ENCODE measurements around a stretch of chr10.

GRCh38 chr10:117278725-117279482 lies 38.0 kb downstream of the SLC18A2 start:
- PRO-cap: no peak

DNA sequence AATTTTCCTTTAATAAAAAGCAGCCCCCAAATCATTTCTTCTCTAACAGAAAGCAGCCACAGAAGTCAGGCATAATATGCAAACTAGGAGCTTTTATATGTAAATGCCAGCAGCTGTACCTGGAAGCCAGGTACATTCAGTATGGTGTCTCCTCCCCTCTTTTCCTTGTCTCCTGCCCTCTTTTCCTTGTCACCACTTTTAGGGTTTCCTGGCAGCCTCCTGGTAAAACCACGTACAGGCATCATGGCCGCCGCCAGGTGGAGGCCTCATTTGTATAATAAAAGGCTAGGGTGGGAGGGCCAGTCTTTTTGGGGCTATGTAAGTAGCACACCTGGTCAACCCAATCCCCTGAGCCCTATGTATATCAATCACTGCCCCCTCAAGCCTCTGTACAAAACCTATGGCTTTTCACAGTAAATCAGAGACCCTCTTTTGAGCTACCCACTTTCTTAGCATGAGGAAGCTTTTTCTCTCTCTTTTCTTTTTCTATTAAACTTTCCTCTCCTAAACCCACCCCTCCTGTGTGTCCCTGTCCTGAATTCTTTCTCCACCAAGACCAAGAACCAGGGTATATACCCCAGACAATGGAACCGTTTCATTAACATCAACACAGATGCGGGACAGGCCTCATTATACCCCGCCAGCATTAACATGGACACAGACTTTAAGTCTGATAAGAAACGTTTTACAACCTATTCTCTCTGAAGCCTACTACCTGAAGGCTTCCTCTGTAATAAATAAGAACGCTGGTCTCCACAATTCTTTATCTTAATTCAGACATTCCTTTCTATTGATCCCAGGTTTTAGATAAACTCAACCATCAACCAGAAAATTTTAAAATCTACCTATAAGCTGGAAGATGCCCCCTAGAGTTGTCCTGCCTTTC lies 28.4 kb downstream of the PDZD8 start:
- PRO-cap: no peak

GRCh38 chr10:117361235-117361950 lies 13.8 kb downstream of the PDZD8 start:
- PRO-cap: no peak

DNA sequence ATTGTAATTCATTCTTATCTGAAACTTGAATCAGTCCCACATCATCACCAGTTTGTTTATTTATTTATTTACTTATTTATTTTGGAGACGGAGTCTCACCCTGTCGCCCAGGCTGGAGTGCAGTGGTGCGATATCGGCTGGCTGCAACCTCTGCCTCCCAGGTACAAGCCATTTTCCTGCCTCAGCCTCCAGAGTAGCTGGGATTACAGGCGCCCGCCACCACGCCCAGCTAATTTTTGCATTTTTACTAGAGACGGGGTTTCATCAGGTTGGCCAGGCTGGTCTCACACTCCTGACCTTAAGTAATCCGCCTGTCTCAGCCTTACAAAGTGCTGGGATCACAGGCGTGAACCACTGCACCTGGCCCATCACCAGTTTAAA lies 4.1 kb downstream of the PDZD8 start:
- PRO-cap: no peak

GRCh38 chr10:117531857-117533220 lies 10.2 kb upstream of the EMX2 start:
- PRO-cap: no peak

DNA sequence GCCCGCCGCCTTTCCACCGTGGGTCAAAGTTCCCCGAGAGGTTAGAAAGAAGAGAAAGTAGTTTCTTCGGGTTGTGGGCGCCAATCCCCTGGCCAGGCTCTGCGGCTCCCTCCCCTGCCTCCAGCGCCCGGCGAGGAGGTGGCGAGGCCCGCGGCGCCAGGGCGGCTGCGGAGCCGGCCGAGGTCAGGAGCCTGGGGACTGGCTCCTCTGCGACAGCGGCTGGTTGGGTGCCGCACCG lies 2.6 kb downstream of the EMX2 start:
- PRO-cap: no peak

DNA sequence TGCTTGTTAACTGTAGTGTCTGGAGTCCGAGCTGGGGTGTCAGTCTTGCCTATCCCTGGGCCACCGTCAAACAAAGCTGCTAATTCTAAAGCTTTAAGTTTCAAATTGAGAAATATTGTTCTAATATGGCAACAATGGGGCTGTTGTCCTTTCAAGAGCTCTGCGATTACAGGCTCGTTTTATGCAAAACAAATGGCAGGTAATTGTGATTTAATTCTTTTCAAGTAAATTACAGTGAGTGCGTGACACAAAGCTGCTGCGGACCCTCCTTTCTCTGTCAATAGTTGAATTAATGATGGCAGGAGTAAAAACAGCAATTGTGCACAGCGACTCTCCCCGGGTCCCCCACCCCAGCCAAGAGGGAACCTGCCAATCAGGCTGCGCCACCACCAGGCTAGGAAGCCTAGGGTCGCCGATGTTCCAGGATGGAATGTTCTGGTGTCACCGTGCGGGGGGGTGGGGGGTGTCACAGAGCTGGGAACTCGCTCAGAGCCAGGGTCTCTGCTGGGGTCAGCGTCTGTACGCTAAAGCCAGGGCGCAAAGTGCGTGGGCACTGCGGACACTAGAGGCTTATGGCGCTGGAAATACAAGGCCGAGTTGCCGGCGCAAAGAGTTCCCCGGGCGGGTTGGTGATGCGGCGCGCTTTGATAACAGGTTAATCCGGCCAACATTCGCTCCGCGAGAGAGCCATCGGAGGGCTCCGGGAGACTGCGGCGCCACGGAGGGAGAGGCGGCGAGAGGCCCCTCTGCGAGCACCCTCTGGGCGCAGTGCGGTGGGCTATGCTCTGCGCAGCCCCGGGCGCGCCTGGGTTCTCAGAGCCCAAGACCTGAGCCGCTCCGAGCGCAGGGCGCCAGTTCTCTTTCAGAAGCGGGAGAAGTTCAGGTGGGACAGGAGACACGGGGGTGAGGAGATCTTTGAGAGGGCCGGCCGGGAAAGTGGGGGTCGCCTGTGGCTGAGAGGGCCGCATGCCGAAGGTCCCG lies 192.2 kb downstream of the EMX2 start:
- PRO-cap: no peak

DNA sequence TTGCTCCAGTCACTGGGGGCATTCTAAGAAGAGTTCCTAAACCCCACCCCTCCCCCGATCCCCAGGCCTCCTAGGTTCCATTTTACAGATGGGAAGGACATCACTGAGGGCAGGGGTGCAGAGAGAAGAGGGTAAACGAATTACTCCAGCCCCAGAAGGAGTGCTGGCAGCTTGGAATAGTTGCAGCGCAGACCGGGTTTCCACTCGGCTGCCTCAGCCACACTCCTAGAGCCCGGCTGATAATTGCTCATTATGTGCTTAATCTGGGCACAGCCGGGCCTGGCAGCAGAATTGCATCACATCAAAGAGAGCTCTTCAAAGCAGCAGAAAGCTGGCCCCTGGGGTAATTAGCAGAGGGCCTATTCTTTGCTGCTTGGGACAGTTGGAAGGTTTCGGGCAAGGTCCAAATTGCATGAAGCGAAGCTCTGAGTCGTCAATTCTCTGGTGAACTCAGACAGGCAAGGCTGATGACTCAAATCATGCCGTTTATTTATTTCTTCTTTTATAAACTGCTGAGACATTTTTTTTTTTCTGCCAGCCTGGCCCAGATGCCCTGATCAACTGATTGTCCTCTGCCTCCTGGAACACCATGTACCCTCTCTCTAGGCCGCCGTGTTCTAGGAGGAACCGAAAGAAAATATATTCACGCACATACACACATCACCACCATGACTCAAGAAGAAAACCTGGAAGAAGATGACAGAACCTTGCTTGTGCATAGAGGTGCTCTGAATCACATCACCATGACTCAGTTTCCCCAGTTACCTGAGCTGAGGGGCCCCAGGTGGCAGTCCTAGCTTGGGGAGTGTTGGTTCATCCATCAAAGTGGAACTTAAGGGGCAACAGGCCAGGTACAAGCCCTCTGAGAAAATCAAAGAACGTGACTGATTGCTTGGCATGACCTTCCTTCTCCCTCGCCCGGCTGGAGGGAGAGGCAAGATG lies 242.2 kb downstream of the RAB11FIP2 start:
- PRO-cap: no peak

- PRO-cap: no peak
These were observed 896 bp downstream of the RAB11FIP2 start for GRCh38 chr10:118045557-118046533.

GRCh38 chr10:118872569-118872768 lies 117.7 kb upstream of the CACUL1 start:
- PRO-cap: no peak

DNA sequence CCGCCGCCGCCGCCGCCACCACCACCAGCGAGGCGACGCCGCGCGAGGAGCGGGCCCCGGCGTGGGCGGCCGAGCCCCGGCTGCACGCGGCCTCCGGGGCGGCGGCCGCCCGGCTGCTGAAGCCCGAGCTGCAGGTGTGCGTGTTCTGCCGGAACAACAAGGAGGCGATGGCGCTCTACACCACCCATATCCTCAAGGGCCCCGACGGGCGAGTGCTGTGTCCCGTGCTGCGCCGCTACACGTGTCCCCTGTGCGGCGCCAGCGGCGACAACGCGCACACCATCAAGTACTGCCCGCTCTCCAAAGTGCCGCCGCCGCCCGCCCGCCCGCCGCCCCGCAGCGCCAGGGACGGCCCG lies 768 bp downstream of the NANOS1 start:
- PRO-cap: unidirectional peak, minus-strand start at position 158 of the sequence

DNA sequence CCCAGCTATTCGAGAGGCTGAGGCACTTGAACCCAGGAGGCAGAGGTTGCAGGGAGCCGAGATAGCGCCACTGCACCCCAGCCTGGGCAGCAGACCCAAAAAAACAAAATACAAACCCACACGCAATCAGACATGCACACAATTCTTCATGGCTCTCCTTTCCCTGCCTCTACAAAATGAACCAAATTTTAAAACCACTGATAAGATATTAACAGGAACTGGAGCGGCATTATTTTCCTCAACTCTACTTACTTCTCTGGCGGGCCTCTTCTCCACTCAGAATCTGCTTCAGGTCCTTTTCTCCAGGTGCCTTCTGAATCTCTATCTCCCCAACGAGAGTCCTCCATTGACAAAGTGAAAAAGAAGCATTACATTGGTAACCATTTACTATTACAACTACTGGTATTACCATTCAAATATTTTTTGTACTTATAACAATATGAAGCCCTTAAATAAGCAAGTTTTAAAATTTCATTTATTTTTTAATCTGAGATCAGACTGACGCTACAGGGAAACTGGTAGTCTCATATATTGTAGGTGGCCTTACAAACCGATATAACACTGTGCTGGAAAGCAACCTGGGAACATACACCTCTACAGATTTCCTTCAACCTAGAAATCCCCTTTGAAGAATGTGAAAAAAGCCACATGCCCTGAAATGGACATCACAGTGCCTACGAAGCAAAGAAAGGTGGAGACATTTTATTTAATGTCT lies 14.4 kb downstream of the NANOS1 start:
- PRO-cap: no peak

- PRO-cap: no peak
These were observed 14.1 kb downstream of the EIF3A start for GRCh38 chr10:119066534-119066941.

DNA sequence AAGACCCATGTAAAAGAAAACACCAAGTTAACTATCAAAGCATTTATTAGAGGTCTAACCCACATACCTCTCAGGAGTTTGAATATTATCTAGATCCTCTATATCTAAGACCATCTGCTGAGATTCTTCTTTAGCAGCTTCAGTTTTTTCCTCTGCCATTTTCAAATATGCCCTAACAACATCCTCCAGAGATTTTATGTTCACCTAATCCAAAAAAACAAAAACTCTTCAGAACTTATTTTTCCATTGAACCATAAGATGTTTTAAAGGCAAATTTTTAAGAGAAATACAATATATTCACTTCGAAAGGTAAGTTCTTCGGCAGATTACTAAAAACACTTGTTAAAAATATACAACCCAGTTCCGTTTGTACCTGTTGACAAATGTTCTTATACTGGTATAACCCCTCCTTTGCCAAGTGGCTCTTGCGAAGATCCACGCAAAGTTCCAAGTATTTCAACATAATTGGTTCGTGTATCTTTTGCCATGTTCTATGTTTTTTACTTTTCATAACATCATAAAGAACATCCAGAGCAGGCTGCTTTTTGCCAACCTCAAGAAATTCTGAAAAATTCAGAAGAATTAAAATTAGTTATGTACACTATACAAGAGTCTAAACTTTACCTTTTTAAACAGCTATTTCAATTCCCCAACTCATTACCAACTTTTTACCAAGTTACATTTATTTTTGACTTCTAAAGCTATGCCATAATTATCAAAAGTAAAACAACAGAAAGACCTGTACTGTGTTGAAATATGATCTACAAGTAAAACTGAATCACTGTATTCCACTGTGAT lies 7.0 kb downstream of the EIF3A start:
- PRO-cap: no peak

- PRO-cap: no peak
These were observed 860 bp downstream of the SFXN4 start for GRCh38 chr10:119164684-119165023.

- PRO-cap: no peak
These were observed 1.5 kb downstream of the PRDX3 start for GRCh38 chr10:119177200-119177406.

DNA sequence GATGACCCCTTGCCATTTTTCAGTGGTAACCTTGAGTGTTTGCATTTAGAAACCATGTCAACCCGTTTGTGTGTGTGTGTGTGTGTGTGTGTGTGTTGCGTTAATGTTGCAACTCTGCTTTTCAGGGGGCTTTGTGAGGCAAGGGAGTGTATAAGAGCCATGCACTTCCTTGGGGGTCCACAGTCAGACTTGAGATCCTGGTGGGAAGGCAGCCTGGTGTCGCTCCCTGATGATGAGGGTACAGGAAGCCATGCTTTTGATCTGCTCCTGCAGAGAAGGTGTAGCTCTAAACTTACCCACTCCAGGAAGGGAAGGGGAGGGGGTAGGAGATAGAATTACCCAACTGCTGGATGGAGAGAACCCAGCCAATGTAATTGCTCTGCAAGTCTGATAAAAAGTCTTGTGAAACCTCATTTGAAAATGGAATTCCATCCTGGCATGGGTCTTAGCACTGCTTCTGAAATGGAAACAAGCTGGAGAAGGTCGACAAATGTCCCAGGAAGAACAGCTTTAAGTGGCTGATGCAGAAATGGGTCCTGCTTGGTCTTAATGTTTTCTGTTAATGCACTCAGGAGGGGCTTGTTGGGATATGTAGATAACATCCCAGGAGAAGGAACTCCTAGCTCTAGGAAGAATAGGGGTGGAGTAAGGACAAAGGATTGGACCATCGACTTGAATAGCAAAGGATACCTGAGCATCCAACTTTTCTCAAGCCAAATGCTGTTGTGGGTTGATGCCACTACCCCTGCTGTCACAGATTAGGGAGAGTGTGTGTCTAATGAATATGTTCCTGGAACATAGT lies 10.8 kb downstream of the GRK5 start:
- PRO-cap: bidirectional peak, plus-strand start at position 420 of the sequence, minus-strand start at position 302 of the sequence

DNA sequence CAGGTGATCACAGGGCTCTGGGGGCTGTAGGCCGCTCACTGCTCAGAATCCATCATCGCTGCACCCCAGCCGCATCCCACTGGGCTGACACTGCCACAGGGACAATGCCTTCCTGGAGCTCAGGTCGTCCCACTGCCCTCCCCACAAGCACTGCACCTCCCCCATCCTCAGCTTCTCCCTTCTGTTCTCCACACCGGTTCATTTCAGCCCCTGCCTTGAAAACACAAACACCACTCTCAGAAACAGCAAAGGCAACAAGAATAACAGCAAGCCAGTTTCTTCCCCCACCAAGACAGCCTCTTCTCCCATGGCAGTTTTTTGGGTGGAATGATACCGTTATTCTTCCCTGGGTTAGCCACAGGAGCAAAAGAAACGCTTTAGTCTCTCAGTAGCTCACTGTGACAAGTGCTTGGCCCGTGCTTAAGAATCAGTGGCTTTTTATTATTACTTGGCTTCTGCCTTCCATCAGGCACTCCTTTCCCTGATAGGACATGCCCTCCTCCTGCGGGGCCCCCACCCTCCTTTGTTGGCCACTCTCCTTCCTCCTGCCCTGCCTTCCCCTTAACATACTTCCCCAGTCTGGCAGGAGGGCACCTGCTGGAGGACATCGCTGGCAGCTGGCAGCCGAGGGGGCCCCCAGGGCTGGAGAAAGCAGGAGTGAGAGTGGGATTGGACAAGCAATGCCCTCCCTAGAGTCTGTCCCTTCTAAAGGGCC lies 111.4 kb downstream of the GRK5 start:
- PRO-cap: no peak

DNA sequence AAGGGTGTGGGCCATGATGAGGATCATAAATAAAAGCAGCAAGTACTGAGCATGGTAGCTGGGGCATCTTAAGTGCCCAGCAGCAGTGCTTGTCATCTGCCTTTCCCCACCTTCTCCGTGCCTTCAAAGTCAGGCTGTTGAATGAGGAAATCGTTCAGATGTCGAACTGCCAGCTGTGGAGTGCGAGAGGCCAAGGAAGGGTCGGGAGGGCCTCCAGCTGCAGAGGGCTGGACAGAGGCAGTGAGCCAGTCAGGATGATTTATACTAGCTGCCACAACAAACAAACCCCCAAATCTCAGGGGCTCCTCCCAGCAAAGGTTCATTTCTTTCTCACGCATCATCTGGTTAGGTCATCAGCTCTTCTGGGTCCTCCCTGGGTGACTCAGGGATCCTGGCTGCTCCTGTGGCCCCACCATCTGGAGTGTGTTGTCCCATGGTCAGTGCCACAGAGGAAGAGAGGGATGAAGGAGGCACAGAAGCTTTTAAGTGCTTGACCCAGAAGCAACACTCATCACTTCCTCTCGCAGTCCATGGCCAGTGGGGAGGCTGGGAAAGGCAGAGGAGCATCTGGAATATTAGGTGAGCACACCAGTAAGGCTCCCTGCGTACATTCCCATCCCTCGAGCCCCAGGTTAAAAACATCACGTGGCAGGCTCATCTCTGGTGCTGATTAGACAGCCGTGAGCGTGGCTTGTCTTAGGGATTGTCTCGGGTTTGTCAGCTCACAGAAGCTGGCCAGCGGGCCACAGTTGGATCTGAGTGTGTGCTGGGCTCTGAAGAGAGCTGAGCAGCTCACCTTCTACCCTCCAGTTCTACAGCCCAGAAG lies 140.7 kb downstream of the RGS10 start:
- PRO-cap: no peak

DNA sequence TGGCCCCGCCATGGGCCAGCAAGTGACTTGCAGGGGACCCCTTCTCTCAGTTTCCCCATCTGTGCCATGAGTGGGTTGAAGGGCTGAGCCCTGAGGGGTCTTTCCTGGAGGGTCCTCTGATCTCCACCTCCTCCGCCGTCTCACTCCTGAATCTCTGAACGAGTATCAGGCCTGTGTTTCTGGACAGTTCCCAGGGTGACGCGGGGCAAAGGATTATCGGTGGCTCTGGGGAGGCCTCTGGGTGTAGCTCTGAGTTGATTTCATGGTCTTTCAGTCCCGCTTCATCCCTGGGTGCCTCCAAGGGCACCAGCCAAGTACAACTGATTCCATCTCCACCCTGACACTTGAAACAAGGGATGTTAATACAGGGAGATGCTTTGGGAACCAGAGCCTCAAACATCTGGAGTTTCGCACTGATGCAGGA lies 126.7 kb downstream of the RGS10 start:
- PRO-cap: no peak

All from bronchial lymph node (tissue), 1 donor.